Hair follicular keratinocyte (primary cell): ENCODE results near the genes TNXB, PPT2, HLA-DMB and RING1.

GRCh38 chr6:32109153-32110220 is at the start of gene TNXB:
TNXB (minus strand) TSS chr6:32109338.
- RAMPAGE, long total RNA: no peak

DNA sequence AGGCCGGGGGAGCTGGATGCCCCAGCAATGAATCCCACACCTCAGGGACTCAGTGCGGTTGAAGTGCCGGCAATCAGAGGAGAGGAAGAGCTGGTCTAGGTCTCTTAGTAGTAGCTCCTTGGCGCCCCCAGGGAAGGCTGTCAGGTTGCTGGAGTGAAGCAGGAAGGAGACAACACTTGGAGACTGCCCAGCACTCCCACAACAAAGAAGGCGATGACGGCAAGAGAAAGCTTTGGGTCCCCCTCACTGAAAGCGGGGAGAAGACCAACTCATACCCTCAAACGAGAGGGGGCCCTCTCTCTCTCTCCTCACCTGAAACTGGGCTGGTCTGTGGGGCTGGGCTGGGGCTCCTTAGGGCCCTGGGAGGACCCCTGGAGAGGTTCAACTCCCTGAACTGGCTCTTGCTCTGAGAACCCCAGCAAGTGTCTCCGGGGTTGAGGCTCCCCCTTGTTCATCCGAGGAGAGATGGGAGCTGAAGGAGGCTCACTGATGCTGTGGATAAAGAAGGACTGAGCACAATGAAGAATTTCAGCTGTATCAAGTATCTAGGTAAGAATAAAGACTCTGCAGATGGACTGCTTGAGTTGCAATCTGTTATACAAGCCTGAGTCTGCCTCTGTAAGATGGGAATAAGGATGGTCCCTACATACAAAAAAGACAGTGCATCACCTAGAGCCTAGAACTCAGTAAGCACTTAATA is 8.6 kb upstream of the TNXB start:
- RAMPAGE, long total RNA: no peak

- RAMPAGE, long total RNA: no peak
These were observed 545 bp downstream of the PRRT1 start for GRCh38 chr6:32151044-32151744.

DNA sequence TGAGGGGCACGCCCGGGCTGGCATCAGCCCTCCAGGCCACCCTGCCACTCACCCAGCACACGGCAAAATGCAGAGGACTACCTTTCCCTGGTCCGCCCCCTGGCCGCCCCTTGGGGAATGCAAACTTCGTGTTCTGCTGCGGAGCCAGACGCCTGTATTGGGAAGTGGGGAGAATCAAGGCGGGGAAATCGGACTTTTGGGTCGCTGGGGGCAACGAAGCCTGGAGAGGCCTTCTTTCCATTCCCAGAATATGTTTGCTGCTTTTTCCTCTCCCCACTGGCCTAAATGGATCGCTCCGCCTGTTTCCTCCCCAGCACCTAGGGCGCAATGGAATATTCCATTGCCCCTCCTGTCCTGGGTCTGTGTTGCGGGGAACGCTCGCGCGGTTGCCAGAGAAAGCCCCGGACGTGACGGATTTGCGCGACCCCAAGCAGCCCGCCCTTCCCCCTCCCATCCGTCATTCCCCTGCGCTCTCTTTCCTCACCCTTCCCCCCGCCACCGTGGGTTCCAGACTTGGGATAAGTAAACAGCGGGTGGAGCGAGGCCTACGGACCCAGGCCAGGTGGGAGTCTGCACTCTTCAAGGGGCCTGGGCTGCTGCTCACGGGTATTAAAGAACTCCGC is at the start of gene PPT2:
Gene PPT2 (plus strand): TSS at position 457 of the 623 bp plus-strand sequence.
- RAMPAGE, long total RNA: no peak

- RAMPAGE, long total RNA: no peak
These were observed 1.6 kb downstream of the EGFL8 start for GRCh38 chr6:32165589-32166806.

- RAMPAGE, long total RNA: no peak
These were observed 2.9 kb downstream of the RNF5 start for GRCh38 chr6:32180873-32181754.

DNA sequence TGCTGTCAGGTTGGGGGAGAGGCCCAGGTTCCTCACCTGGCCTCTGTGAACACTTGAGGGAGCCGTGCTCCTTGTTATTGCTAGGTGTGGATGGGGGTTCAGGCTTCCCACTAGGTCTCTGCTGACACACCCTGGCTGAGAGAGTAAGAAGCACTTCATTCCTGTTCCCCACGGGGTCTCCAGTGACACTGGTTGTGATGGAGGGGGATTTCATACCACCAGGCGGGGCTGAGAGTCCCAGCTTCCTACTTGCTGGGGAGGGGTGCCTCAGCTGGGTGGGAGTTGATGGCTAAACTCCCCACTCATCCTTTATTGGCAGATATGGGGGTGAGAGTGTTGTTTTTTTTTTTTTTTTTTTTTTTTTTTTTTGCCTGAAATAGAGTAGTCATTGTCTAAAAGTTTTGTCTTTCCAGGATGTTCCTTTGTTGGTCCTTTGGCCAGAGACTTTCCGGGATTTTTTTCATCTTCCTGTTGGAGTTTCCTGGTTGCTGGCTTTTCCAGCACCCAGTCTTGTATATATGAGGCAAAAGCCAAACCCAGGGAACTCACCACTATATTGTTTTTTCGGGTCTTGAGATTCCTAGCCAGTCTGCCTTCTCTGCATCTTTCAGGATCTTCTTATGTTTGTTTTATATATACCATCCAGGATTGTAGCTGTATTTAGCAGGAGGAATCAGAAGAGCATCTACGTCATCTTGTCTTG is 11.3 kb upstream of the NOTCH4 start:
- RAMPAGE, long total RNA: no peak

GRCh38 chr6:32254606-32255142 is 30.8 kb upstream of the NOTCH4 start:
- RAMPAGE, long total RNA: no peak

GRCh38 chr6:32549903-32550210 is 19.8 kb upstream of the HLA-DRB5 start:
- RAMPAGE, long total RNA: no peak

GRCh38 chr6:32622314-32623484 is 14.5 kb upstream of the HLA-DQA1 start:
- RAMPAGE, long total RNA: no peak

GRCh38 chr6:32665719-32666115 is 740 bp downstream of the HLA-DQB1 start:
- RAMPAGE, long total RNA: no peak

- RAMPAGE, long total RNA: no peak
These were observed 23.1 kb upstream of the HLA-DQB1 start for GRCh38 chr6:32689422-32690008.

DNA sequence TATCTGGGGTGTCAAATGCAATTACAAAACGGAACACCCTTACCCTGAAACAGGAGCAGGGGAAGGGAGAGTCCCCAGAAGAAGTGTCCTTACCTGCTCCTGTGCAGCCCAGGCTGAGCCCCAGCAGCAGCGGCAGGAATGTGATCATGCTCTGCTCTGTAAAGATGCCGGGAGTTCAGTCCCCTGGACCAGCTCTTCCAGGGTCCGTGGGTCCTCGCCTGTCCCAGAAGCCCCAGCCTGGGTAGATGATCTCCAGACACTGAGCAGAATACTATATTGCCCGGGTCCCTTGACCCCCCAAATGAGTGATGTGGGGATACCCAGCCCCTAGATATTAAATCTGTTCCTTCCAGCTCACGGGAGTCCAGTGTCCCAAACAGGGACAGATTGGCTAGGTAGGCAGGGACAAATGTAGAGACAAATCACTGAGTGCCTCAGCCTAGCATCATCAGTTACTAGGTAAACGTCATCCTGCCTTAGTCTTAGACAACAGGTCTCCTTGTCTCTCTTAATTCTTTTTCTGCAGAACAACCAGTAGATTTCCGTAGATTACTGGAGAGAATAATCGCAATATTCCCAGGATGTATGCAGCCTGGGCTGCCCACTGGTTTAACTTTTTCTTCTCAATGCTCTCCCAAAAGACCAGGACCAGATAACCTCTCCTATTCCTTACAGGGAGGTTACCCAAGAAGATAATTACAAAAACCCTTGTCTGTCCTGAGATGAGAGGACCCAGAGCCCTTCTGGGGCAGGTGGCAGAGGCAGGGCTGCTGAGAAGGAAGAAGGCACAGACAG is at the start of gene HLA-DMB:
Gene HLA-DMB (minus strand): TSS at position 369 of the 795 bp plus-strand sequence.
- RAMPAGE, long total RNA: no peak

DNA sequence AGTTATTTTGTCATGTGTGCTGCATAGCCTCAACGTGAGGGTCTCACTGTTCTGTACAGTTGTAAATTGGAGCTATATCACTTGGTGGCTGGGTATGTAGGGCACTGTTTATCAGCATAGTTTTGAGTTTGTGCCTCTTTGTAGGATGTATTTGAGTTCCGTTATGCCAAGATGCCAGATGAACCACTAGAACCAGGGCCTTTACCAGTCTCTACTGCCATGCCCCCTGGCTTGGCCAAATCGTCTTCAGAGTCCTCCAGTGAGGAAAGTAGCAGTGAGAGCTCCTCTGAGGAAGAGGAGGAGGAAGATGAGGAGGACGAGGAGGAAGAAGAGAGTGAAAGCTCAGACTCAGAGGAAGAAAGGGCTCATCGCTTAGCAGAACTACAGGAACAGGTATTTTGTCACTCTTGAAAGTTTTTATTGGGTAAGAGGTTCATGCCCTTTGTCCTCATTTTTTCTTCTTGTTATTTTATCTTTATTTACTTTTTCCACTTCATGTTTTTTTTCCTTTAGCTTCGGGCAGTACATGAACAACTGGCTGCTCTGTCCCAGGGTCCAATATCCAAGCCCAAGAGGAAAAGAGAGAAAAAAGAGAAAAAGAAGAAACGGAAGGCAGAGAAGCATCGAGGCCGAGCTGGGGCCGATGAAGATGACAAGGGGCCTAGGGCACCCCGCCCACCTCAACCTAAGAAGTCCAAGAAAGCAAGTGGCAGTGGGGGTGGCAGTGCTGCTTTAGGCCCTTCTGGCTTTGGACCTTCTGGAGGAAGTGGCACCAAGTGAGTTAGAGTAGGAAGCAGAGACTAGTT is 9.4 kb downstream of the BRD2 start:
- RAMPAGE, long total RNA: no peak

DNA sequence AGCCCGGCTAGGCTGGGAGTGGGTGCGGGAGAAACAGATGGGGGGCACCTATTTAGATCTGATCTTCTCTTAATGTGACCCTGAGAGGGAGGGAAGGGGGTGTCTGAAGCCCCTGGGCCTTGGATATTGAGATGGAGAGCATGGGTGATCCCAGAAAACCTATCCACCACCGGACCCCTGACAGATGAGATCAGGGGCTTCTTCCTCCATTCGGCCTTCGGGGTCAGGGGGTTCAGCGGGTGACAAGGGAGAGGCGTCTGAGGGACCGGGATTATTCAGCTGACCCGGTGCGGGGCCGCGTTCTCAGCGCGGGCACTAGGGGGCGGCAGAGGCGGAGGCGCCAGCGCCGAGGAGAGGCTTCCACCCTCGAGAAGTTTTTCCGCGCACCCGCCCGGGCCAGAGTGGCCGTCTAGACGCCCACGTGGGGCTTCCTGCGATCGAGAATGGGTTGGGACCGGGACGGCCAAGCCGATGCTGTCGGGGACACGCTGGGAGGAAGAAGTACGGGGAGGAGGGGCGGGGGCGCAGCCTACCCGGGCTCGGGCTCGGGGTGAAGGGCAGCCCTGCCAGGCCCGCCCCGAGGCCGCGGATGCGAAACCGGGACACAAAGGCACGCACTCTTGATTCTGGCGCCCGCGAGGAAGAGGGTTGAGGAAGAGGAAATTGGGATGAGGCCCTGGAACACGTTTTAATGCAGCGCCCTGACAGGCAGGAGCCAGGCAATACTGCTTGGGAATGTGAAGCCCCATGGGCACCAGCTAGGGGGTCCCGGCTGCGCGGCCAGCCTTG is 30.8 kb downstream of the COL11A2 start:
- RAMPAGE, long total RNA: no peak

DNA sequence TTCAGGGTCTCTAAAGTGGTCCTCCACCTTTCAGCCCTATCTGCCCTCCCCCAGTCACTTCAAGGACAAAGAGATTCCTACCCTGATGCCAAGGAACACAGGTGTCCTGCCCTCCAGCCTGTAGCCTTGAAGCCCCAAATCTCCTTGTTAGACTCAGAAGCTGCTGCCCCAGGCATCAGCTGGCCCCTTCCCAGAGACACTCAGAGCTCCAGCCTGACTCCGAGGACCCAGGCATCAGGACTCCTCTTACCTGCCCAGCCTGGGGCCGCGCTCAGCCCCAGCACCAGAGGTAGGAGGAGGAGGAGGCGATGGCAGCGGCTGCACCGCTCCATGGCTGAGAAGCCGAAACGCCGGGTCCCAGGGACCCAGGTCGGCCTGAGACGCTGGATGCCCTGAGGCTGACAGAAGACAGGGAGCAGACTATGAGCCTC is 343 bp downstream of the COL11A2 start:
- RAMPAGE, long total RNA: no peak

DNA sequence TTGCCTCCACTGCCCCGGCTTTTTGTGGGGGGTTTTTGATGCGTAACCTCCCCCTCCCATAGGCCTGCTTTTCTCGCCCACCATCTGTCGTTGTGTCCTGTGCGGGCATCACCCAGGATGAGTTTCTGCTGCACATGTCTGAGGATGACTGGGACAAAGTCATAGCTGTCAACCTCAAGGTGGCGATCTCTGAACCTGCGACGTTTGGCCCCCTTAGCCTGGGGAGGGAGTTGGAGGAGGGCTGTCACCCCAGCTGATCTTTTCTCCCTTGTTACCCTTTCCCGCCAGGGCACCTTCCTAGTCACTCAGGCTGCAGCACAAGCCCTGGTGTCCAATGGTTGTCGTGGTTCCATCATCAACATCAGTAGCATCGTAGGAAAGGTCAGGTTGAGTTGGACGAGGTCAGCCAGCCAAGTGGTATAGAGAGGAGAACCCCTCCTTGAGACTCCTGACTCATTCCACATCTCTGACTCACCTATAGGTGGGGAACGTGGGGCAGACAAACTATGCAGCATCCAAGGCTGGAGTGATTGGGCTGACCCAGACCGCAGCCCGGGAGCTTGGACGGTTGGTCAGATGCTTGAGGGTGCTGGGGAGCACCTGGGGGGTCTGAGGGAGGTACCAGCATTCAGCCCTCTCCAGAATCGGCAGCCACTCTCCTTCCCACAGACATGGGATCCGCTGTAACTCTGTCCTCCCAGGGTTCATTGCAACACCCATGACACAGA is 868 bp downstream of the HSD17B8 start:
- RAMPAGE, long total RNA: no peak

DNA sequence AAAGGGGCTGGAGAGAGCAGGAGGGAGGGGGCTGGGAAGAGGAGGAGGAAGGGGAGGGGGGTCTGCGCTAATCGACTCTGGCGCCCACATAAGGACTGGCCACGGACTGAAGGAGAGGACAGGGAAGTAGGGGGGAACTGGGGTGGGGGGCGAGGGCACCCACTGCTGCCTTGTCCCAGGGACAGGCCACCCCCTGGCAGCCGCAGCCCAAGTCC is 1.1 kb upstream of the RING1 start:
- RAMPAGE, long total RNA: no peak

- RAMPAGE, long total RNA: no peak
These were observed at the start of gene RING1 for GRCh38 chr6:33208312-33209066. RING1 (plus strand) TSS chr6:33208500.

DNA sequence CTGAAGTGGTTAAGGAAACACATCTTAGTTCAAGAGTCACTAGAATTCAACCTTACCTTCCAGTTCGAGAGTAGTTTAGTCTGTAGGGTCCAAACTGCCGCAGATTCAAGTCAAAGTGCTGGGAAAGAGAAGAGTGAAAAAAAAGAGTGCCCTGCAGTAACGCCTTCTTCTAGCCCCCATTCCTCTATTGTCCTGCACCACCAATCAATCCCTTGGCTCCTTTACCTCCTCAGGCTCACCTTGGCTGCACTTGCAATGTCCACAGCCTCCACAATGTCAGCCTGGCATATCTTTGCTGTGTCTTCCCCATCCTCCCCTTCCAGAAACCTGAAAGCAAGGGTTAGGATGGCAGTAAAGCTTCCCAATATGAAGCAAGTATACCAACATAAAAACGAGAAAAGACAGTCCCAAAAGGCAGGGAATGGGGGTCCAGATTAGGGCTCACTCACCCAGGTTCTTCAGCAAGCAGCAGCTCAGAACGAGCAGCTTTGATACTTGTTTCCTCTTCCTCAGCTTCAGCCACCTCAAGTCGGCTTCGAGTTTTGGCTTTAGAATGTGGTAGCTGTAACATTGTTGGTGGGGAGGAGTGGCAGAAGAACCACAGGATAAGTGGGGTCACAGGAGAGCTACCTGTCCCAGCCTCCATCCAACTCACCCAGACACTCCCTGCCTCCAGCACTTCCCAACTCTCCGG is 983 bp downstream of the WDR46 start:
- RAMPAGE, long total RNA: no peak